RPMI7951 (cell line): ENCODE data around the gene EFCAB9.

DNA sequence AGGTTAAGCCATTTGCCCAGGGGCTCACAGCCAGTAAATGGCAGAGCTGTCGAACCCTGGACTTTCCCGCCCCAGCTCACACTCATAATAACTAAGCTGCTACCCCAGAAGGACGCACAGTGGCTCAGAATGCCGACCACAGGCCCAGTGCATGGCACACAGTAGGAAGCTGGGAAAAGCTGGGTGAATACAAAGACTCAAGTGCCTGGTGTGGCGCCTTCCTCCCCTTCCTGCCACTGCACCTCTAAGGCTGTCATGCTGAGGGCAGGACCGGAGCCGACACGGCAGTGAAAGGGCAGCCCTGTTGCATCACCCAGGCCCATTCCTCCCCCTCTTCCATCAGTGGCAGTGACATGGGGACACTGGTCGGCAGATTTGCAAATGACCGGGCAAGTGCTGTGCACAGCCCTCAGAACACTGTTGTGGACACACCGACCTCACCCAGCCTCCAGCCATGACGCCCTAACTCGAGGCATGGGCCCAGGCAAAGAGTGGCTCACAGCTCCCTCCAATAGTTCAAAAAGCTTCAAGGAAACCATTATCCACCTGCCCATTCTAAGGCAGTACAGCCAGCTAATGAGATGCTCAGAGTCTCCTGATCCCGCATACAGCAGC is 84.0 kb downstream of the STK10 start:
- RAMPAGE, long total RNA, result no peak

- RAMPAGE, long total RNA, result no peak
These were observed 54.7 kb downstream of the STK10 start for GRCh38 chr5:172133313-172133799.

DNA sequence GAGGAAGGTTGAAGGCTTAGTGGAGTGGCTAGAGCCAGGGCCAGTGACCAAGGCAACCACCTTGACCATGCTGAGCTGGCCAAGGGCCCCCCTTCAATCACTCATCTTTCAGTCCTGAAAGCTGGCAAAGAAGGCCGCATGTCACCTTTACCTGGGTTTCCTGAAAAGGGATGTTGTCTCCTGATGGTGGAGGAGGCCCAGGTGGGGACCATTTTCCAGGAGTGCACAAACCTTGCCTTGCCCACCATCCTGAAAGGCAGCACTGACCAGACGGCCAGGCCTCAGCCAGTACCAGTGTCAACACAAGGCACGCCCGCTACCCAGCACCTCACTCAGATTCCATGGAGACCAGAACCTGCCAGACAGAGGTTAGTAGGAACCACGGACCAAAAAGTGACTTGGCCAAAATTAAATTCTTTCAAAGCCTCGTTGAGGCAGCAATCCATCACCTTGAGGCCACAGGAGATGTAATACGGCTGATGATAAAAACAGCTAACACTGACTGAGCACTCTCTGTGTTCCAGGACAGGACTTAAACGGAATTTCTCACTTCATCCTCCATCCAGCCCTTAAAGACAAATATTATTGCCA is 25.3 kb downstream of the STK10 start:
- RAMPAGE, long total RNA, result no peak

DNA sequence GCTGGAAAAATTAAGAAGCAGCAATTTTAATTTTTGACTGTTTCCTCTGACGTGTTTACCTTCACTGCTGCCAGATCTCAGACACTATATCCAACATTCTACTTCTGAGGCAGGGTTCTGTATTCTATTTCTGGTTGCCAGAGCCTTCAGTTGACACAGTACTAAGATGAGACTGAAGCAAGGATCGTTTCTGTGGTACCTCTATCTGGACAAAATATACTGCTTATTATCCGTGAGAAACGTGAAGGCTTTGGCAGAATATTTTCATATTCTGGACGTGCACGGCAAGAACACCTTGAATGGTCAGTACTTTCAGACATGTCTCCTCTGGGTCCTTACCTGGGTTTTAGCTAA is at the start of gene EFCAB9:
Gene EFCAB9 (plus strand): TSS at position 166 of the 354 bp plus-strand sequence.
- RAMPAGE, long total RNA, result no peak

DNA sequence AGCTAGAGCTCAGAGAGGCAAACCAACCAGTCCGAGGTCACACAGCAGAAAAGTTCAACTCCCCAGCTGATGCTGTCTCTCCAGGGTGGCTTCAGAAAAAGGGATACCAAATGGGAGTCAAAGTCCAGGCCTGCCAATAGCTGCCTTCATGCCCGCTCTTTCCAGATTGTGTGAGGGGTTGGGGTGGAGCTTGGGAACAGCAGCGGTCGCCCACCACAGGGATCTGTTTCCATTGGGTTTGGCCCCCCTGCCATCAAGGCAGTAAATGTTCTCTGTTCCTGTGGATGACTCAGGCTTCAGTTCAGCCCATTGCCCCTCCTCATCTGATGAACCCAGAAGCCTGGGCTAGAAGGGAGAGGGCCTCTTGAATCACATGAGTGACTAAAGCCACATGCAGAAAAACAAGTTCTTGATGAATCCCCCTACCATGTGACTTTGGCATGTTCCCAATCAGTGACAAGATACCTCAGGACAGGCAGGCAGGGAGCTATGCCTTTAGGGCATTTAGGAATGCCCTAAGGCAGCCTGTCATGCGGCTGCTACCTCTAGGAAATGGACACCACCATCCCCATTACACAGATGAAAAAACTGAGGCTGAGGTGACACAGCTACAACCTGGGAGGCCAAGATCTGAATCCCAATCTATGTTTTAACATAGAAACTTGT is 2.6 kb downstream of the SH3PXD2B start:
- RAMPAGE, long total RNA, result no peak

DNA sequence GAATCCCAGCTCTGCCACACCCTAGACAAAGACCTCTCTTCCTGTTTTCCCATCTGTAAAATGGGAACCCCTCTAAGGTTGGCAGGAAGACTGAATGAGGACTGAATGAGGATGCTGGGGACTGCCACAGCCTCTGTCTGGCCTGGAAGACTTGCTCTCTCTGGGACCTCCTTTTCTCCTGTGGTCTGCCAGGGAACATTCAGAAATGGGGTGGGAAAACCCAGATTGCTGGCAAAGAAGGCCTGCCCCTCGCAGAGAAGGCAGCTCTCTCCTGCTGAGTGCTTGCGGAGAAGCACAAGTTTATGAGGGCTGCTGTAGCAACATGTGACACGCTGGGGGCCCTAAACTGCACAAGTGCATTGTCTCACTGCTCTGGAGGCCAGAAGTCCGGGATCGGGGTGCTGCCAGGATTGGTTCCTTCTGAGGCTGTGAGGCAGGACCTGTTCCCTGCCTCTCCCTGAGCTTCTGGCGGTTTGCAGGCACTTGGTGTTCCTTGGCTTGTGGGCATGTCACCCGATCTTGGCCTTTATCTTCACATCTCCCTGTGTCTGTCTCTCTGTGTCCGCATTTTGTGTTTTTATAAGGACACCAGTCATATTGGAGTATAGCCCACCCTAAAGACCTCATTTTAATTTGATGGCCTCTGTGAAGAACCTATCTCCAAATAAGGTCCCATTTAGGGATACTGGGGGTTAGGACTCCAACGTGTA is 75.6 kb upstream of the NEURL1B start:
- RAMPAGE, long total RNA, result no peak

- RAMPAGE, long total RNA, result no peak
These were observed 72.6 kb upstream of the NEURL1B start for GRCh38 chr5:172568301-172568989.

GRCh38 chr5:172585802-172586900 is 54.9 kb upstream of the NEURL1B start:
- RAMPAGE, long total RNA, result no peak

- RAMPAGE, long total RNA, result no peak
These were observed 47.9 kb downstream of the NEURL1B start for GRCh38 chr5:172688681-172689567.

DNA sequence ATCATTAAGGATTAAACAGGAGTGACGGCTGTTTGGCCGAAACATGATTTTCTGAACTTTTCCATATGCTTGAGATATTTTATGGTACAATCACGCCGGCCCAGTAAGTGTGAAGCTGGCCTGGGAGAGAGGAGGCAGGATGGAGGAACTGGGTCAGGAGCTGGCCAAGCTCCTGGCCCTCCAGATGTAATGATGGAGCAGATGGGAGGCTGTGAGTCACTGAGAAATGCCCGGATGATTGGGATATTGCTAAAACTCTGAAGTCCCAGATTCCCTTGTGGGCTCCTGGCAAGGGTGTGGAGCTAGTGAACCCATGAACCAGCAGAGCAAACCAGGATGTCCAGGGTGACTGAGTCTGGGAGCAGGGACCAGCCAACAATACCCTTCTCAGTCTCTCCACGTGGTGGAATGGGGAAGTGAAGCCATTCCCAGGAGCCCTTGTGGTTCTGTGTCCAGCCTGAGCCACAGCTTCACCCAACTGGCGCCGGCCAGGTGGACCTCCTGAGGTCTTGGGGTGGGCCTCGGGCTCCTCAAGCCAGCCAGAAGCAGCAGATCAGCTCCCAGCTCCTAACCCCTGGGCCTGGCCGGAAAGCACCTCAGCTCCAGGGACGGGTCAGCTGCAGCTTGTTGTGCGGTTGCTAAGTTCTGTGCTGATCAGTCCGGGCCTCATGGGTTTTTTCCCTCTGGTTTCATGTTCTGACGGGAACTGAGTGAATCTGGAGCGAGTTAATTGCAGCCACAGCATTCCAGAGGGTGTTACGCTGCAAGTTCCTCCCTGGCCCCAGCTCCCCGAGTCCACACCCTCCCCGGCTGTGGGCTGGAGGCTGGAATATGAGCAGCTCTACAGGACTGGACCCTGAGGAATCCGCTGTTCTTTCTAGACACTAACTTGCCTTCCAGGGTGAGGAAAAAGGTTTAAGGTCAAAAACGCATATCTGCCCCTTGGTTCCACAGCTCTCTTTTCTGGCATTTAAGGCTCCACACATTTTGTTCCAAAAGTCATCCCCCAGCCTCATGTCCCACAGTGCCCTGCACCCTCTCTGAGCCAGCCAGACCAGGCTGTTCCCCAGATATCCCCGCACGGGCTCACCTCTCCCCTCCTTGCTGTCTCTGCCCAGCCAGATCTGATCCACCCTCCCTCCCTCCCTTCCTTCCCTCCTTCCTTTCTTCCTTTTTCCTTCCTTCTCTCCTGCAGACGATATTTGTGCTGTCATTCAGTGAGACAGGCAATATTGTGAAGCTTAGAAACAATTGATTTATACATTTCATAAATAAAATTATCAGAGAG is 37.5 kb downstream of the DUSP1 start:
- RAMPAGE, long total RNA, result no peak

- RAMPAGE, long total RNA, result no peak
These were observed 21.1 kb downstream of the DUSP1 start for GRCh38 chr5:172749658-172750493.

- RAMPAGE, long total RNA, result no peak
These were observed 7.0 kb downstream of the DUSP1 start for GRCh38 chr5:172763966-172764376.

DNA sequence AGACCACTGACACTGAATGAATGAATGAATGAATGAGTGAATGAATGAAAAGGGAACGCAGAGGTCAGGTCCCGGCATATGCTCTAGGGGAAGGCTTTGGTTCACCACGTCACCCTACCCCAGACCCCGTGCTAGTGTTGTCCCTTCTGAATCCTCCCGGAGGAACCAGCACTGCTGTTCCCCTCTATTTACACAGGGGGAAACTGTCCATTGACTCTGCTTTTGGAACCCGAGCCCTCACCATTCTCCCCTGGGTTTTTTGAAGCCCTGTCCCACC is 1.0 kb upstream of the ERGIC1 start:
- RAMPAGE, long total RNA, result no peak

DNA sequence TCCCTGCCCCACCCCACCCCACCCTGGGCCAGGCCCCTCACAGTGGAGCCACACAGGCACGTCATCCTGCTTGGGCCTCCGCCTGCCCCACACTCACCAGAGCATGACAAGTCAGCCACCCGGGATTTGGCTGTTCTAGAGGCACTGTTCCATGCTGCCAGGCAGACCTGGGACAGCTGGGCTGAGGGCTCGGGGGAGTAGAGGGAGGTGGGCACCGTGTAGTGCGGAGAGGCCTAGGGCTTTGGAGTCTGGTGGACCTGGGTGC is 16.2 kb downstream of the ERGIC1 start:
- RAMPAGE, long total RNA, result no peak

DNA sequence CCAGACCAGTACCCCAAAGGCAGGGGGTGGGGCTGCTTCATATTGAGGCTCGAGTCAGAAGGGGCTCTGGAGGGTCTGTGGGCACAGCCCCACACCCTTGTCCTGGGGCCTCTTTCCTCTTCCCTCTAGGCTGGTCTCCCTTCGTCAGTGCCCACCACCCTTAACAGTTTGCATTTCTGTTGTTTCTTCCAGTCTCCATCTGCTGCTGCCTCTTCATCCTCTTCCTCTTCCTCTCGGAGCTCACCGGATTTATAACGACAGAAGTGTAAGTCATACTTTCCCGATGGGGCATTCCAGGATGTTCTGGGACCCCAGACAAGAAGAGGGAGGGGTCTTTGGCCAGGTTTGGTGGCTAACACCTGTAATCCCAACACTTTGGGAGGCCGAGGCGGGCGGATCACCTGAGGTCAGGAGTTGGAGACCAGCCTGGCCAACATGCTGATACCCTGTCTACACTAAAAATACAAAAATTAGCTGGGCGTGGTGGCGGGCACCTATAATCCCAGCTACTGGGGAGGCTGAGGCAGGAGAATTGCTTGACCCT is 62.3 kb upstream of the RPL26L1 start:
- RAMPAGE, long total RNA, result no peak

DNA sequence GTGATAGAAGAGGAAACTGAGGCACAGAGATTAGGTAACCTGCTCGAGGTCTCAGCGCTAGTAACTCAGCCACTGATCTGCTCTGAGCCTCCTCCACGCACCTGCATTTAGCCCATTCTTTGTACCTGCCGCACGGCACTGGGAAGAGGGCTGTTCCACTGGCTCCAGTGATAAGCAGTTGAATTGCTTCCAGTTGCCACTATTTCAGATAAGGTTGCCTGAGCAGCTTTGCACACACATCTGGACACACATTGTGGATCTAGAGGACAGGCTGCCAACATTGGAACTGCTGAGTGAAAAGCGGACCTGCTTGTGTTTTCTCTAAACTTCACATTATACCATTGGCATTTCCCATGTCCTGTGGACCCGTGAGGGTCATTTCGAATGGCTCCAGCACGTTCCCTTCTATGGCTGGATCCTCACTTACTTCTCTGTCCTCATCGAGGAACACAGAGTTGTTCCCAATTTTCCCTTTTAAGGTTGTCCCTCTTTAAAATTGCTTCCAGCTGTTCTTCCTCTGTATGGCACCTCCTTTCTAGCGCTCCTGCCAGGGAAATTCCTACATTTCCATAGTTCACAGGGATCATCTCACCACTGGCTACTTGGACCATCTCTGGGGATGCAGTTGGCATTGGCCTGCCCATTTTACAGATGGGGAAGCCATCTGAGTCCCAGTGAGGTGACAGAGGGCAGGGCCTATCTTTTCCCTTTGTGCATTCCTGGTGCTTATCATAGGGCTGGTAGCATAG is 45.9 kb upstream of the RPL26L1 start:
- RAMPAGE, long total RNA, result no peak

DNA sequence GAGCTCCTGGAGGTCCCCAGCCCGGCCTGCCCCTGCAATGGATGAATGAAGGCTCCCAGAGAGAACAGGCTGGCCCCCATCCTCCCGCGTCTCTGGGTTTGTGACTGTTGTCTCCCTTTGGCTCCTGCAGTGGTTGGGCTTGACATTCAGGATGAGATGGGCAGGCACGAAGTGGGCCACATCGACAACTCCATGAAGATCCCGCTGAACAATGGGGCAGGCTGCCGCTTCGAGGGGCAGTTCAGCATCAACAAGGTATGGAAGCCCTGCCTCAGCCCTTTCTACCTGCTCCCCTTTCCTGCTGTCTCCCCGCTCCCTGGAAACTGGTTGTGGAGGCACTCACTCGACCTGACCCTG is 44.7 kb upstream of the RPL26L1 start:
- RAMPAGE, long total RNA, result no peak

- RAMPAGE, long total RNA, result no peak
These were observed 19.0 kb upstream of the RPL26L1 start for GRCh38 chr5:172940059-172940857.

- RAMPAGE, long total RNA, result no peak
These were observed 19.0 kb downstream of the BNIP1 start for GRCh38 chr5:173163092-173163878.

- RAMPAGE, long total RNA, result no peak
These were observed 35.9 kb downstream of the STC2 start for GRCh38 chr5:173292203-173292877.